SK-N-DZ (cell line): ENCODE results near the genes HSD11B1L and SLC25A23.

DNA sequence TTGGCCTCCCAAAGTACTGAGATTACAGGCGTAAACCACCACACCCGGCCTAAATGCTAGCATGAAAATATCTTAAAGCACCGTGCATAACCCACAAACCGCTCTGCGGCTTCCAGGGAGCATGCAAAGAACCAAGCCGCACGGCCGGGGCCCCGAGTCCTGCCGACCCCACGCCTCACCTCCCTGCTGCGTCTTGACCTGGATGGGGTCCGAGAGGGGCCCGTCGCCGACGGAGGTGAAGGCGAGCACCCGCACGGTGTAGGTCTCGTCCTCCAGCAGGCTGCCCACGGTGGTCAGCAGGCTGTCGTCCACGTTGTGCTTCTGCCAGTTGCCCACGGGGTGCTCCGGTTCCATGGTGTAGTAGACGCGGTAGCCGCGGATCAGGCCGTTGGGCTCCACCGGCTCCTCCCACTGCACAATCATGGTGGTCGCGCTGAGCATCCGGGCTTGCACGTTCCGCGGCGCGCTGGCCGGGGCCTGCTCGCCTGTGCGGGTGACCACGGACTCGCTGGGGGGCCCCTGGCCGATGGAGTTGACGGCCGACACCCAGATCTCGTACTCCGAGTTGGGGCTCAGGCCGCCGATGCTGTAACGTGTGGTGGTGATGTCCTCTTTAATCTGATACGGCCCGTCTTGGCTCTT, 96.8 kb downstream of the PTPRS start:
RAMPAGE:
- cytosol, long total RNA: no peak
- nucleus, long total RNA: no peak

DNA sequence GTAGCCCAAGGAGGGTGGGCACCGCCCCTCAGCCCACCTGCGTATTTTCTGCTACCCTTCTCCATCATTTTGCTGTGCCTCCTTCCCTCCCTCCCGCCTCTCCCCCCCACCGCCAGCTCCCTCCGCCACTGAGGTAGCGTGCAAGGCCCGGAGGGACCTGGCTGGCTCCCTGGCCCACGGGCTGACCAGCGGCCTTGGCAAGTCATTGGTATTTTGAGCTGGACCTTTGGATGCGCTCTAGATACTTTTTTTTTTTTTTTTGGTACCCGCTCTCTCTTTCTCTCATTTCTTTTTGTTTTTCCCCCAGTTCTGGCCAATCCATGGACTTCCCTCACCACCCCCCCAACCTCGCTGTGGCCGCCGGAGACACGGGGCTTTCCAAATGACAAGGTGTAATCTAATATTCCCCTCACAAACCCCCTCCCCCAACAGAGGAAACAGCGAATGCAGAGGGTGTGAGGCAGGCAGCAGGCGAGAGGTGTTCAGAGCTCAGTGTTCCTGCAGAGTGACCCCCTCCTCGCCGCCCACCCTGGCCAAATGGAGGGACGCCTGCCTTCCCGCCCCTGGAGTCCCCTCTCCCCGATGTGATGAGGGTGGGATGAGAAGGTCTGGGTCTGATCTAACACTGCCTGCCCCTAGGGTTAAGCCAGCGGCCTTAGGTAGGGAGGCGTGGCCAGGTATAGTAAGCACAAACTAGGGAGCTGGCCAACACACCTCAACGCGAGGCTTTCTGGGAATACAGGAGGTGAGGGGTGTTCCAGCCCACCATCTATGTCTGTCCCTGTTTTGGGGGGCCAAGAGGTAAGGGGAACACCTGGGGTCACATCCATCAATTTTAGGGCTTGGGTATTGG, 89.2 kb downstream of the PTPRS start:
RAMPAGE:
- cytosol, long total RNA: no peak
- nucleus, long total RNA: no peak

GRCh38 chr19:5308459-5309564, 31.8 kb downstream of the PTPRS start:
RAMPAGE:
- cytosol, long total RNA: no peak
- nucleus, long total RNA: no peak

DNA sequence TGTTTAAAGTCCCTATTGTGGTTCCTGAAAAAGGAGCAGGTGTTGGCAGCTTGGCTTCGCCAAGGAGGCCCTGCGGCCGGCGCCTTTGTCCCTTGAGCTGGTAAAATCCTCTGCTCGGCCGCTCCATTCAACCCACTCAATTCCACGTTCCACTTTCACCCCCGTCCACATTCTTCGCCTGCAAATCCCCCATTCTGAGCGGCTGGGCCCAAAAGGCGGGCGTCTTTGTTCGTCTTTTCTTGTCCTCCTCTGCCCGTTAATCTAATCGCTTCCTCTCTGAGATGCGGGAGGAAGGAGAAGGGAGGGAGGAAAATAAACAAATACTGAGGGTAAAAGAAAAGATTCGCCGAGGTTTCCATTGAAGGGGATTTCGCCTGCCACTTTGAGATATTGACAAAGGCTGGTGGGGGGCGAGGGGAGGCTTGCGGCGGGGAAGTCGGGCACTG, 37.5 kb downstream of the ZNRF4 start:
RAMPAGE:
- cytosol, long total RNA: no peak
- nucleus, long total RNA: no peak

GRCh38 chr19:5652865-5653597, 27.3 kb downstream of the MICOS13 start:
RAMPAGE:
- cytosol, long total RNA: no peak
- nucleus, long total RNA: no peak

RAMPAGE:
- cytosol, long total RNA: no peak
- nucleus, long total RNA: no peak
Measured at GRCh38 chr19:5680728-5681446, at the start of gene HSD11B1L. TSS of gene HSD11B1L (plus strand) at chr19:5681027.

RAMPAGE:
- cytosol, long total RNA: no peak
- nucleus, long total RNA: no peak
Measured at GRCh38 chr19:5690398-5691194, 501 bp downstream of the RPL36 start.

RAMPAGE:
- cytosol, long total RNA: no peak
- nucleus, long total RNA: no peak
Measured at GRCh38 chr19:5847233-5847746, 7.8 kb upstream of the FUT6 start.

DNA sequence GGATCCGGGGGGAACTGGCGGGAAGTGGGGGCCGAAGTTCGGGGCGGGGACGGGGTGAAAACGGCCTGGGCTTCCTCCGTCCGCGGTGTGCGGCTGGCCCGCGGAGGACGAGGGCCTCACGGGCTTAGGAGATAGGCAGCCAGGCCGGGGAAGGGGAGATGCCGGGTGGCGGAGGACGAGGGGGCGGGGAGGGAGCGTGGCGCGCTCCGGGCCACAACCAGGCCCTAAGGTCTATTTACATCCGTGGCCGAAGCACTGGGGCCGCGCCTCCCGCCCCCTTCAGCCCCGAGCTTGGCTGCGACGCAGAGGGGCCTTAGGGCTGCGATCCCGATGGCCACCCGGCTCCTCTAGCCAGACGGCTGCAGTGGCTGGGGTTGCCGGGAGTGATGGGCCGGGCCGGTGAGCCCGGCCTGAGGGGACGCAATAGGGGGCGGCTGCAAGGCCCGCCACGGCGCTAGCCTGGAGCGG, 420 bp downstream of the RANBP3 start:
RAMPAGE:
- cytosol, long total RNA: no peak
- nucleus, long total RNA: no peak

GRCh38 chr19:5998307-5998825, 20.4 kb upstream of the RANBP3 start:
RAMPAGE:
- cytosol, long total RNA: no peak
- nucleus, long total RNA: no peak

DNA sequence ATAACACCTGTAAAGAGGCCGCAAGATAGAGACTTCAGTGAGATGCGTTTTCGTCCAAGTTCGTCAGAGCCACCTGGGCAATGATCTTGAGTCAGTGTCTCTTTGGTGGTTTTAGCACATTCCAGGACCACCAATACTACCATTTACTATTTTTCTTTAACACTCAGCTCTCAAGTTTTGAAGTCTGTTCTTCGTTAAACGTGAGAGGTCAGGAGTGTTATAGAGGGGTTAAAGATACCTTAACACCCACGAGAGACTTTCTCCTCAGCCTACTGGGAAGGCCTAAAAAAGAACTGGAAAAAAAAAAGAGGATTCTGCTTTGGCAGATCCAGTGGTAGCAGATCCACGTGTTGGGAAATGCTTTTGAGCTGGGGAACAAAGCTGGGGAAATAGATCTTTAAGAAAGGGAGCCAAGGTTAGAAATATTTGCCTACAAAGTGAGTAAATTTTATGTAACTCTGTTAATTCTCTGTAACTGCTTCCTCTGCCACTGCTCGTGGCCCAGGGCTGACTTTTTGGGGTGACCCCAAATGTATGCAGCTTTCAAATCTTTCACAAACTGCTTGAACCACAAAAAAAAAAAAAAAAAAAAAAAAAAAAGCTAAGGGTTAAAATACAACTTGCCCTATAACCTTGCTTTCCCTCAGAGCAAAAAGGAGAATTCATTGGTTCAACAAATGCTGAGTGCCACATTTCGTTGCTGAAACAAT, 11.8 kb downstream of the RFX2 start:
RAMPAGE:
- cytosol, long total RNA: no peak
- nucleus, long total RNA: no peak

RAMPAGE:
- cytosol, long total RNA: no peak
- nucleus, long total RNA: no peak
Measured at GRCh38 chr19:6271589-6272455, 8.0 kb downstream of the MLLT1 start.

DNA sequence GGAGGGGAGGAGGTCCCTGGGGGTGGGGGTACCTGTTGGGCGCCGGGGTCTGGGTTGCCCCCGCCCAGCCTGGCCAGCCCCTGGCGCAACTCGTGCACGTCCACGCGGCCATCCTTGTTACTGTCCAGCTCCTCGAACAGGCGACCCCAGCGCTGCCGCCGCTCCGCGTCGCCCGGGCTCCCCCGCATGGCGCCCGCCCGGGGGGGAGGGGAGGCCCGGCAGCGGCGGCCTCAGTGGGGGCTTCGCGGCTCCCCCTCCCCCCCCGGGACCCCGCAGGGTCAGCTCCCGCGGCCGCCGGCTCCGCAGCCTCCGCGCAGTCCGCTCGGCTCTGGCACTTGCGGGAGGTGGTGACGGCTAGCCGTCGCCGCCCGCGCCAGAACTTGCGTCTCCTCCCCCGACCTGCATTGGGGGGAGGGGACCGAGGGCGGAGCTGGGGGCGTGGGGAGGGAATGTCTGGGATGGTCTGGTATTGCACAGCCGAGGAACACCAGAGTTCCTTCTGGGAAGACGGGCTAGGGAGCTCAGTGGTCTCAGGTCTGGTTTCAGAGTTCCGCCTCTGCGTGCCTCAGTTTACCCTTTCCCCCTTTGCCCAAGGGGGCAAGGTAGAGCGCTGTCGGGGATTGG, at the start of gene SLC25A23:
Gene SLC25A23 (minus strand): TSS at position 352 of the 624 bp plus-strand sequence.
RAMPAGE:
- cytosol, long total RNA: no peak
- nucleus, long total RNA: no peak

GRCh38 chr19:6521807-6522730, 8.8 kb upstream of the TNFSF9 start:
RAMPAGE:
- cytosol, long total RNA: no peak
- nucleus, long total RNA: no peak

RAMPAGE:
- cytosol, long total RNA: no peak
- nucleus, long total RNA: no peak
Measured at GRCh38 chr19:6677610-6678878, 8.1 kb upstream of the TNFSF14 start.

GRCh38 chr19:6686378-6686944, 16.5 kb upstream of the TNFSF14 start:
RAMPAGE:
- cytosol, long total RNA: no peak
- nucleus, long total RNA: no peak

DNA sequence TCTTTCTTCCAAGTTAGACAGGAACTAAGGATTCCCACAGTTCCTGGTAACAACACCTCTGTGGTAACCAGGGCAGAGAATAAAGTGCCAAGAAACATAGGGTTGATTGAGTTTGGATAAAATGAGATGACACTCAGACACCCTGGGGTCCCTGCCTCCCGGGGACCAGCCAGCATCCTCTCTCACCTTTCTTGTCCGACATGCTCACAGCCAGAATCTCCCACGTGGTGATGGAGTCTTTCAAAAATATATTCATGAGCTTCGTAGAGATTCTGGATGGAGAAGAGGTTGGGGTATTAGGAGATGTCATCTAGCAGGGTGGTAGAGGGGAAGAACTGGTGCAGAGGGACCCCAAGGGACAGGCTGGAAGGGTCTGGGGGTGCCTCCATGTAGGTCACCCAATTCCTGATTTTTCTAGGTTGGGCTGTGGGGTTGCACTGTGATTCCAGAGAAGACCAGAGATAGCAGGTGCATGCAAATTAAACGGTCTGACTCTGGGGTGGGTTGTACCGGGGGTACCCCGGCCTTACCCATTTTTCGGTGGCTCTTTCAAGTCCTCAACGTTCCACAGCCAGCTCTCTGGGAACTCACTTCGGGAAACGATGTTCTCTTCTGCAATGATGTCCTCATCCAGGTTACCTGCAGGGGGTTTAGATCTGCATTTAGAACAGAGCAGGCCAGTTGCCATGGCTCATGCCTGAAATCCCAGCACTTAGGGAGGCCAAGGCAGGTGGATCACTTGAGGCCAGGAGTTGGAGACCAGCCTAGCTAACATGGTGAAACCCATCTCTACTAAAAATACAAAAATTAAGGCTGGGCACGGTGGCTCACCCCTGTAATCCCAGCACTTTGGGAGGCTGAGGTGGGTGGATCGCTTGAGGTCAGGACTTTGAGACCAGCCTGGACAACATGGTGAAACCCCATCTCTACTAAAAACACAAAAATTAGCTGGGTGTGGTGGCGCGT, 18.2 kb downstream of the C3 start:
RAMPAGE:
- cytosol, long total RNA: no peak
- nucleus, long total RNA: no peak

RAMPAGE:
- cytosol, long total RNA: no peak
- nucleus, long total RNA: no peak
Measured at GRCh38 chr19:6705121-6705488, 15.3 kb downstream of the C3 start.

GRCh38 chr19:6724476-6725115, 4.1 kb upstream of the C3 start:
RAMPAGE:
- cytosol, long total RNA: no peak
- nucleus, long total RNA: no peak

RAMPAGE:
- cytosol, long total RNA: no peak
- nucleus, long total RNA: no peak
Measured at GRCh38 chr19:6730088-6731119, 7.0 kb downstream of the GPR108 start.